ENCODE measurements around the gene TNFSF12.

DNA sequence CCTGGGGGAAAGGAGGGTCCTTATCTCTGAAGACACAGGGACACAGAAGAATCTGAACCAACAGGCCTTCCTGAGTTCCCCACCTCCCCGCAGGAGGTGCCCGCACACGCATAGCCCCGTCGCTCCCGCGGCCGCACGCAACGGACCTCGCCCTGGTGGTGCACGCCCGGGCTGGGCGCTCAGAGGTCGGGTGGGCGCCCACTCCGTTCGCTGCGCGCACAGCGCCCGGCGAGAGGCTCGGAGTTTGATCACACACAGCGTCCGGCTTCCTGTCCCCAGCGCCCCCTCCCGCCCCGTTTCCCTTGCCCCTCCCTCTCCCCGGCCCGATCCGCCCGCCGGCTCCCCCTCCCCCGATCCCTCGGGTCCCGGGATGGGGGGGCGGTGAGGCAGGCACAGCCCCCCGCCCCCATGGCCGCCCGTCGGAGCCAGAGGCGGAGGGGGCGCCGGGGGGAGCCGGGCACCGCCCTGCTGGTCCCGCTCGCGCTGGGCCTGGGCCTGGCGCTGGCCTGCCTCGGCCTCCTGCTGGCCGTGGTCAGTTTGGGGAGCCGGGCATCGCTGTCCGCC is at the start of gene TNFSF12:
TSS of gene TNFSF12 (plus strand) at position 313 of the 564 bp plus-strand sequence.
- PRO-cap = bidirectional peak, plus-strand start at position 163 of the sequence, minus-strand start at position 263 of the sequence

GRCh38 chr17:7574961-7575270 is 2.3 kb downstream of the EIF4A1 start:
- PRO-cap = no peak

DNA sequence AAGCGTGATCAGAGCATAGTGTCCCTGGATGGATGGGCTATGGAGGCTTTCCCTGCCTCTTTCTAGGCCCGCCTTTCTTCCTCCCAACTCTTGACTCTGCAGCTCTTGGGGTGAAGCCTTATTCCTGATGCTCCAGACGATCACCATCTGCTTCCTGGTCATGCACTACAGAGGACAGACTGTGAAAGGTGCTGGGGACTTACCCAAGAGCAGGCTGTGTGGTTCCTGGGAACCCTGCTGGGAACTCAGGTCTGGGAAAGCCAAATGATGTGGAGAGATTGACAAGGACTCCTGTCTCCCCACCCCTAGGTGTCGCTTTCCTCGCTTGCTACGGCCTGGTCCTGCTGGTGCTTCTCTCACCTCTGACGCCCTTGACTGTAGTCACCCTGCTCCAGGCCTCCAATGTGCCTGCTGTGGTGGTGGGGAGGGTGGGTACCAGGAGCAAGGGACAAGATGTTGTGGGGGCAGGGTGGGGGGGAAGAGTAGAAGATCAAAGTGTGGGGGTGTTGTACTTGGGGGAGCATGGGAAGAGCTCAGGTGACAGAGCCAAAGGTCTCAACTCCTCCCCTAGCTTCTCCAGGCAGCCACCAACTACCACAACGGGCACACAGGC is 3.0 kb downstream of the MPDU1 start:
- PRO-cap = no peak

GRCh38 chr17:7588526-7589275 is 1.2 kb downstream of the SOX15 start:
- PRO-cap = no peak

DNA sequence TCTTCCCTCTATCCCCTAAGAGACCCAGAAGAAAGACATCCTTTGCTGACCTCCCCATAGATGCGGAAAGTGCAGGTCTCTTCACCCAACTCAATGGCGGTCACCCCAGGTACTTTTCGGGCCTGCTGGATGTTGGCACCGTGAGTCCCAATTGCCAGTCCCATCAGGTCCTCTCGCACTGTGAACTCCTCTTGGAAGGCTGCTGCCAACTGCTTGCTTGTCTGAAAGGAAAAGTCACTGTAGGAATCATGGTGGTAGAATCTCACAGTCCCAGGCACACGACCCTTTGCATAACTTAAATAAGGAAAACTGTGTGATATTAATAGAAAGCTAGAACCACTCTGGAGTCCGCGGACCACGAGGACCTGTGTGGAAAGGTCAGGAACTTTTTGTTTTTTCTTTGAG is 5.9 kb upstream of the SOX15 start:
- PRO-cap = no peak

DNA sequence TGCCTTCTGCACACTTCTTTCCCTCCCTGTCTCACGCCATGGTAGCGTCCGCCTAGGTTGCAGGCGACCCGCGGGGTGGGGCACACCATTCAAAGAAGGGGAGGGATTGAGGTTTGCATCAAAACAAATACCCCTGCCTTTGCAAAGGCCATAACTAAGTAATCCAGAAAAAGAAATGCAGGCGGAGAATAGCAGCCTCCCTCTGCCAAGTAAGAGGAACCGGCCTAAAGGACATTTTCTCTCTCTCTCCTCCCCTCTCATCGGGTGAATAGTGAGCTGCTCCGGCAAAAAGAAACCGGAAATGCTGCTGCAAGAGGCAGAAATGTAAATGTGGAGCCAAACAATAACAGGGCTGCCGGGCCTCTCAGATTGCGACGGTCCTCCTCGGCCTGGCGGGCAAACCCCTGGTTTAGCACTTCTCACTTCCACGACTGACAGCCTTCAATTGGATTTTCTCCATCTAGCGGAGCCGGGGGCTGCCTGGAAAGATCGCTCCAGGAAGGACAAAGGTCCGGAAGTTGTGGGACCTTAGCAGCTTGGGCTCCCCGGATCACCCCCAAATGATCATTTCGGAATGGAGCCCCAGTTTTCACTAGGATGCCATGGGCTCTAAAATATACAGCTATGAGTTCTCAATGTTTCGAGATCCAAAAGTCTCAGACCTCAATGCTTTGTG is 790 bp downstream of the TP53 start:
- PRO-cap = bidirectional peak, plus-strand start at position 92 of the sequence, minus-strand start outside the sequence; unidirectional peak, plus-strand start at position 166 of the sequence; unidirectional peak, plus-strand start at position 287 of the sequence; unidirectional peak, plus-strand start at position 319 of the sequence

DNA sequence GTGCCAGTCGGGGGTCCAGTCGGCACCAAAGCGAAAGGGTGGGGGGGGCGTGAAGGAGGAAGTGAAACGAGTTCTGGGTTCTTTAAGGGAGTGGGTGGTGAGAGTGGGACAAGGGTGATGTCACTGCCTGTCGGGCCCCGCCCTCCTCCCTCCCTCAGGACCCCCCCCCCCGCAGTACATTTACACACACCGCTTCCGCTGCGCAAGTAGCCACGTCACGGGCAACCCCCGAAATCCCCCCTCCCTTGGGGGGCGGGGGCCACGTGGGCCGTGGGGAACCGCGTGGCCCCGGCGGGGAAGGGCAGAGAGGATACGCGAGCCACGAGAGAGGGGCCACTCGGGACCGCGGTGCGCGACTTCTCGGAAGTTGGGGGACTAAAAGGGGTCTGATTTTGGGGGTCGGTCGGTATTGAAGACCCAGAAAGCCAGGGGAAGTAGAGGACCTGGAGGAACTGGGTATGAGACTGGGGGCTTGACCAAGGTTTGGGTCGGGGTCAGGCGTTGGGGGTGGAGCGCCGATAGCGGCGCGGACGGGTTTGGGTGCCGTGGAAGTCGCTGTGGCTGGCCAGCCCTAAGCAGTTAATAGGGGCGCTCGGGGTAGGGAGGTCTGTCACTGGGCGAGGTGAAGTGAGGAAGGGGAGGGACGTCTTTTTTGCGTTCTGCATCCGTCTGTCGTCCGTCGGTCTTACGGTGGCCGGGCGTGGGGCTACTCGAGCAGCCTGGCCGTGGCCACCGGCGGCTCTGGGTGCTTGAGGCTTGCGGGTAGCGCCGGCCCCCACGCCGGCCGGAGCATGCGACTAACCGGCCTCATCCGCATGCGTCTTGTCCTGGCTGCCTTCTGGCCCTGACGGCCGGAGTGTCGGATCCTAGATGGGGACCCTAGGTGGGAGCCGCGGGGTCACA is 10.1 kb downstream of the KDM6B start:
- PRO-cap = bidirectional peak, plus-strand start at position 304 of the sequence, minus-strand start at position 63 of the sequence; bidirectional peak, plus-strand start at position 585 of the sequence, minus-strand start at position 554 of the sequence

- PRO-cap = bidirectional peak, plus-strand start at chr17:7844985, minus-strand start at chr17:7844828
These were observed 10.0 kb upstream of the TMEM88 start for GRCh38 chr17:7844801-7845298.

GRCh38 chr17:7851193-7852223 is 3.4 kb upstream of the TMEM88 start:
- PRO-cap = bidirectional peak, plus-strand start at chr17:7851773, minus-strand start at chr17:7851794; bidirectional peak, plus-strand start at chr17:7851826, minus-strand start at chr17:7851817

GRCh38 chr17:7855713-7856532 is 1.1 kb downstream of the TMEM88 start:
- PRO-cap = bidirectional peak, plus-strand start at chr17:7856163, minus-strand start at chr17:7855997

- PRO-cap = no peak
These were observed 13.1 kb downstream of the RNF227 start for GRCh38 chr17:7902699-7903694.

- PRO-cap = no peak
These were observed 15.9 kb downstream of the GUCY2D start for GRCh38 chr17:8018148-8018900.

- PRO-cap = no peak
These were observed 11.9 kb downstream of the PER1 start for GRCh38 chr17:8140327-8140762.

DNA sequence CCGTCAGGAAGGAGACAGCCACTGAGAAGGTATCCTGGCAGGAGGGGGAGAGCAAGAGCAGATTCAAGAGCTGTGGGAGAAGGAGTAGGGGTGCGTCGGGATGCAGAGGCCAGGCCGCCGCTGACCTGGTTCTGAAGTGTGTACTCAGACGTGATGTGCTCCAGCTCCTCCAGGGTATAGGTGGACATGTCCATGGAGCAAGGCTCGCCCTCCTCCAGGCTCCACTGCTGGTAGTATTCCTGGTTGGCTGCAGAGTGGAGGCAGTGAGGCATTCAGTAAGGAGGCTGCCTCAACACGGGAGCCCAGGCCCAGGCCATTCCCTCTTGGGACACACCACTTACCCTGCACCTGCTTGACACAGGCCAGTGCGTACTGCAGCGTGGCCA is 2.6 kb downstream of the PER1 start:
- PRO-cap = no peak

DNA sequence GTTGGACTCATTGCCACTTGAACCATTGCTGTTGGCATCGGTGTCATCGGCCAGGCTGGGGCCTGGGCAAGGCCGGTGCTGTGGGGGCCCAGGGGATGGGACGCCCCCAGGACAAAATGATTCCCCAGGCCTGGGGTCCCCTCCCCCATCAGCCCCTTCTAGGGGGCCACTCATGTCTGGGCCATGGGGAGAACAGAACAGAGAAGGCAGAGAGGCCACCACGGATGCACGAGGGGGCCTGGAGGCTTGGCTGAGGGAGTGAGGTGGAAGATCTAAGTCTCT is 1.7 kb downstream of the PER1 start:
- PRO-cap = no peak

DNA sequence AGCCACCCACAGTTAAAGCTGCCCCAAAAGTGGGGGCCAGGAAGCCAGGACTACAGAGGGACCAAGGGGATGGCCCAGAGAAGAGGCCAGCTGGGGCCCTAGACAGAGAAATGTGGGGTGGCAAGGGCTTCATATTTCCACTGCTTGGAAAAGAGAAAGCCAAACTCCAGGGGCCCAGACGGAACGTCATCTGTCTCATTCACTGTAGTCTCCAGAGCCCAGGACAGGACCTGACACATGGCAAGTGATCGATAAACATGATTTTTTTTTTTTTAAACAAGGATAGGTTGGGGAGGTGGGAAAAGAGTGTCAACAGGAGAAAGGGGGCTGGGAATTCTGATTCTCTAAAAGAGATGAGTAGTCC is 955 bp upstream of the PER1 start:
- PRO-cap = no peak

DNA sequence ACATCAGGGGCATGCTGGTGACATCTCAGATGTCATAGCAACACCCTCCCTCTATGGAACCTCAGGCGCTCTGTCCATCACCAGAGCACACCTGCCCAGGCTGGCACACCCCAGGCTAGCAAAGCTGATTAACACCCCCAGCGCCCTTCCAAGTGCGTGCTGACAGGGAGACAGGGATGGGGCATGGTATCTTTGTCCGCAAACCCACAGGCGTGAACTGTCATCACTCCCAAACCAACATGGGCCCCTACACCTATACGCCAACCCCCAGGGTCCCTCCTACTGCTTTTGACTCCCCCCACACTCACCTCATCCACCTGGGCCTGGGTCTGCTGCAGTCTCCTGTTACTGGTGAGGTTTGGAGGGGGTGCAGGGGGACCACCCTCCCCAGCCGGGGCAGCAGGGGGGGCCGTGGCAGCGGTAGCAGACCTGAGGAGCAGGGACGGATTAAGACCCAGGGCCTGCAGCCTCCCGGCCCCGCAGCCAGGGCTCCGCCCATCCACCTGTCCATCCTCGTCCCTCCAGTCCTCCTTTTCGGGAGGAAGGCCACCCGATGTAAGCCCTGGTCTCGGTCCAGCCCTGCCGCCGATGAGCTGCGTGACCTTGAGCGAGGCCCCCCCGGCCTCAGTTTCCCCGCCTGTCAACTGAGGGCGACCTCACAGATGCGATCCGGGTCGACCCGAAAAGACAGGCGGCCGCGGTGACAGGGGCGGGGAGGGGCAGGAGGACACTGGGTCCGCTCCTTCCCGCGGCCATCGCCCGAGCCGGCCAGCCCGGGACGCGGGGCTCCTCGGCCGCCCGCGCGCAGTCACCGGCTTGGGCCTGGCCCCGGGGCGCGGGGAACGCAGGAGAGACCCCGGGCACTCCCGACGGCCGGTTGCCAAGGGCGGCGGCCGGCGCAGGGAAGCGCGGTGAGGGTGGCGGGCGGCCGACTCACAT is 538 bp downstream of the VAMP2 start:
- PRO-cap = unidirectional peak, plus-strand start at position 151 of the sequence; bidirectional peak, plus-strand start at position 531 of the sequence, minus-strand start at position 444 of the sequence

GRCh38 chr17:8173969-8174291 is 2.2 kb downstream of the TMEM107 start:
- PRO-cap = unidirectional peak, plus-strand start at chr17:8174141

DNA sequence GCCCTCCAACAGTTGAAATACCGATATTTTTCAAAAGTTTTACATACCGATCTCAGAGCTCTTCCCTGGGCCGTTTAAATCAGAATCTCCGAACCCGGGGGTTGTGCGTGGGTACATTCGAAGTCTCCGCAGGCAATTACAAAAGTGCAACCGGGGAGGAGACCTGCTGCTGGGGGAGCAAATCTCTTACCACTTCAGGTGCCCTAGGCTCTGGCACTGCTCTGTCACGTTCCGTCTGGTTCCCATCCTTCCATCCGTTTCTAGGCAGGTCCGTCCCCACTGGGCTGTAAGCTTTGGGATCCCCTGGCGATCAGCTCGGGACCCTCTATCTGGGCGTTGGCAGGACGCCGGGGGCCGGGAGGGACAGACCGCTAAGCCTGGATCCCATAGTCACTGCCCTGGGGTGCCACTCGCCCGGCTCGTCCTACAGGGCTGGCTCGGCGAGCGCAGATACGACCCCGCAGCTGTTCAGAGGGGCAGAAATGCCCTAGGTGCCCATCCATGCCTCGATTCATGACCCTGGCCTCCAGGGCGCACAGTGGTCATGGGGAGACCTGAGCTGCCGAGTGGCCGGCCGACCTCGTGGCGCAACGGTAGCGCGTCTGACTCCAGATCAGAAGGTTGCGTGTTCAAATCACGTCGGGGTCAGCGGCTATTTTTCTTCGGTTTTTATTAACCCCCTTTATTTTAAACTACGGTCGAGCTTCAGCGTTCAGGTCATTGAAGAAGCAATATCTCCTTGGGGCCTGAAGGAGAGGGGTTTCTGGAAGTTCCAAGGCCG is 4.0 kb downstream of the BORCS6 start:
- PRO-cap = unidirectional peak, minus-strand start at position 586 of the sequence

DNA sequence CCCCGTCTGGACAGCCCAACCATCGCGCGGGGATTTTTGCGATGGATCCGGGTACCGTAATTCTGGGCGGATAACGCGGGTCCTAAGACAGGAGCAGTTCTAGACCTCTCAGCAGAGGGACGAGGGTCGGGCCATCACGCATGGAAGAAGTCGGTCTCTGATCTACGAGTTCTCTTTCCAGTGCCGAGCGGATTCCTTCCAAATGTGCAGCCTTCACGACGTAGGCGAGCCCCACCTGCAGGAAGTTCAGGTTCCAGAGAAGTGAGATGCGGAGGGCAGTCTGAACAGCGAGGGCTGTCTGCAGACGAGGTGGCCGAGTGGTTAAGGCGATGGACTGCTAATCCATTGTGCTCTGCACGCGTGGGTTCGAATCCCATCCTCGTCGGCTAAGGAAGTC is 3.4 kb downstream of the BORCS6 start:
- PRO-cap = bidirectional peak, plus-strand start at position 297 of the sequence, minus-strand start at position 308 of the sequence